Neutrophil (primary cell): Measurements from ENCODE around the genes DARS2 and RC3H1.

- PRO-cap = no peak
These were observed 199.3 kb downstream of the DNM3 start for GRCh38 chr1:172040454-172041120.

GRCh38 chr1:172143227-172143910 lies 277.1 kb upstream of the C1orf105 start:
- PRO-cap = no peak

DNA sequence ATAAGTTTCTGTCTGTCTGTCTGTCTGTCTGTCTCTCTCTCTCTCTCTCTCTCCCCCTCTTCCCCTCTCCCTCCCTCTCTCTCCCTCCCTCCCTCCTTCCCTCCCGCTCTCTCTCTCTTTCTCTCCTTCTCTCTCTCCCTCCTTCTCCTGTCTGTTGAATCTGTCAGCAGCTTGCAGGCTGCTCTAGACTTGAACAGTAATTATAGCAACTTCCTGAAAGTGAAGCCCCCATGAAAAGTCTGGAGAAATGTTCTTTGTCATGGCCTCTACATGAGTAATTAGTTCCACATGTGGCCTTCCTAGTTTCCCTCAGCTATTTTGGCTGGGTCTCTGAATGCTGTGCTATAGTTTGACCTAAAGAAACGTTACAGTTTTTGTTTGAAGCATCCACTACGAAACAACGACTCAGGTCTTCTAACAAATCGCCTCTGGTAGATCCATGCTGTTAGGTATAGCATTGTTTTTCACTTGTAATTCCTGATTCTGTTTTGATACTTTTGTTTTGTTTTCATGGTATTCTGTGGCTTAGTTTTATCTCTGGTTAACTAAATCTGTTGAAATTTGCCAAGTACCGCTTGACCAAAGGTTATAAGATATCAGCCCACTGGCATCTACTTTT lies 275.1 kb upstream of the C1orf105 start:
- PRO-cap = no peak

DNA sequence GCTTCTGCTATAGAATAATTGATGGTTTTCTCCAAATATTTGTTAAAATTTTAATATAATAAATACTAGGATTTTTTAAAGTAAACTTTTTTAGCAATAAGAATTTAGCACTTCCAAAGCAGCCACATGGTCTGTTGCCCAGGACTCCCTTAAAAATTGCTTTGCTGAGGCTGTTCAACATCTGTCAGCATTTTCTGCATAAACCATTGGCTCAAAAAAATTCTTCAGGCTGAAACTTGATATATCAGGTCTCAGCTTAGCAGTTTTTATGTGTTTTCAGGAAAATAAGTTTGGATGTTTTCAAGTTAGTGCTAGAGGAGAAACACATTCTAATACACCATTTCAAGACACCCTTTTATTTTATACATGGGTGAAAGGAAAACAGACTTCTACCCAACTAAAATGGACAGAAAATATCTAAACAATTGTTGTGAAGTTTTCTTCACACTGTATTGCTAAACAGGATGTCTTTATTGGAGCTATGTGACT lies 69.1 kb upstream of the C1orf105 start:
- PRO-cap = no peak

- PRO-cap = no peak
These were observed 35.6 kb upstream of the SUCO start for GRCh38 chr1:172497280-172497725.

GRCh38 chr1:173210788-173211037 lies 3.6 kb upstream of the TNFSF4 start:
- PRO-cap = no peak

DNA sequence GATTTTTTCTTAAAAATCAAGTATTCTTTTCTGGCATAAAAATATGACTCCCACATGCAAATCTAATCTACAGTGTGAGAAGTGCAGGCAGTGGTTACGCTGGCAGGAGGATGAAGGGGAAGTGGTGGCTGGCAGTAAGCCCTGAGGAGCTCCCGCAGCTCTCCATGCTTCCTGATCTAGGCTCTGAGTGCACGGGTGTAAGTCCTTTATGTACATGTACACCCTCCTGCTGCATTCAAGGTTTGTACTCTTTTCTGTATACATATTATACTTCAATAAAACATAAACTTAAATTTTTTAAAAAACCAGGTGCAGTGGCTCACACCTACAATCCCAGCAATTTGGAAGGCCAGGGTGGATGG lies 67.5 kb upstream of the PRDX6 start:
- PRO-cap = no peak

DNA sequence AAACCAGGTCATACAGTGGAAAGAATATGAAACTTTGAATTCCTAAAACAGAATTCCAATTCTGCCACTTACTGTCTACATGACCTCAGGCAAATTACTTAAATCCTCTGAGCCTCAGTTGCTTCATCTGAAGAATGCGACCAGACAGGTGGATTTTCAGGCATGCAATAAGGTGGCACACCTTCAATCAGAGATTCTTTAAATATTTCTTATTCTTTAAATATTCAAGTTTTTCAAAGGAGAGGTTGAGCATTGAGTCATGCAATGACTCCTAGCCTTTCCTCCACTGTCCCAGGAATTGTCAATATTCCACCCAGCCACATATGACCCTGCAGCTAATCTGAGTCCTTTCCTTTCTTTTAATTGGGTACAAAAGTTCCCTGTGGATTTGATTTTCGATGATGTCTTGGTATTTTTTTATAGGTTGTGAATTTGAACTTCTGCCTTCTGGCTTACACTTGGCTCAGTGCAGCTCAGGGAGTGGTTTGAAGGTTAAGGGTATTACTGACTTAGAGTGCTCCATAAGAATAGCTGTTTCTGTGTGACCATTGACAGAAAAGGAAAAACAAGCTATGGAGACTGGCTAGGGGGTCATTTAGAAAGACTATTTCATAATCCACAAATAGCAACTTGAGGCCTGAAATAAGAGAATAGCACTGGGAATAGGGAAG lies 52.2 kb upstream of the PRDX6 start:
- PRO-cap = no peak

- PRO-cap = no peak
These were observed 47.5 kb upstream of the PRDX6 start for GRCh38 chr1:173429399-173430261.

DNA sequence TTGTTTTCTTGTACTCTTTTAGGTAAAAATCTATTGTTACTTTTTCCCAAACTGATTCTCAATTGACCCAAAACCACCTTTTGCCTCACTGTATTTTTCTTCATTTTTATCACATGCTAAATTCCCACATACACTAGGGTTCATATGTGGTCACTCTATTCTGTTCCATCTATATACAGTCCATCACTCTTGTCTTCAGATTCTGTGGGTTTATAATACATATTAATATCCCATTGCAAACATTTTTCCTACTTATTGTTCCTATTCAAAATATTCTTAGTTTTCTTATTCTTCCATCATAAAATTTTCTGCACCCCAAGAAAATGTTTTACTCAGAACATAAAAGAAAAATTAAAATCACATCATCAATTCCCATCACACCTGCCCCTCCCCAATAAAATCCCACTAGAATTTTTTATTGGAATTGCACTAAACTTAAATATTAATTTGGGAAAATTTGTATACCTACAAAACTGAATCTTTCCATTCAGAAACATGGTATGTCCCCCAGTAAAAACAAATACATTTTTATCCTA lies 39.5 kb upstream of the PRDX6 start:
- PRO-cap = no peak

- PRO-cap = no peak
These were observed 33.3 kb upstream of the PRDX6 start for GRCh38 chr1:173443645-173444440.

GRCh38 chr1:173473916-173475046 lies 2.9 kb upstream of the PRDX6 start:
- PRO-cap = no peak

GRCh38 chr1:173645433-173645739 lies 10.2 kb downstream of the TEX50 start:
- PRO-cap = no peak

- PRO-cap = no peak
These were observed at the start of gene DARS2 for GRCh38 chr1:173824063-173825151. DARS2 (plus strand) TSS chr1:173824673.

GRCh38 chr1:173925535-173925894 lies 8.4 kb upstream of the SERPINC1 start:
- PRO-cap = no peak

GRCh38 chr1:173937855-173938376 lies 20.8 kb upstream of the SERPINC1 start:
- PRO-cap = no peak

GRCh38 chr1:173951902-173952384 lies 34.8 kb upstream of the SERPINC1 start:
- PRO-cap = no peak

DNA sequence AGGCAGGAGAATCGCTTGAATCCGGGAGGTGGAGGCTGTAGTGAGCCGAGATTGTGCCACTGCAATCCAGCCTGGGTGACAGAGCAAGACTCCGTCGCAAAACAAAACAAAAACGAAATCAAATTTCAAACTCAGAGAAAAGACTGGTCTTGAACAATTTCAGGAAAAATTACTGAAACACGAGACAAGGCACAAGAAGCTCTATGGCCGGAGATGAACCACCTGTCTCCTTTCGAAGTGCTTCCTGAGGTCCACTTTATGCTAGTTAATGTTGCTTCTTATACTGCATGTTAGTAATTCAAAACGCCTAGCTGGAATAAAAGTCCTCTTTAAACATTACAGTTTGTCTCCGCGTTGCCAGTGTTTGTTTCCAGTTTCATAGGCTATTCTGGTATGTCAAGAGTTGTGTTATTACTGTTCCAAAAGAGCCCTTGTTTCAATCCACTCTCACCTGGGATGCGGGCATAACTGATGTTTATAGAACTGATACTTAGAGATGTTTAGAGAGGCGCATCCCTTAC lies 1.2 kb downstream of the RC3H1 start:
- PRO-cap = no peak

DNA sequence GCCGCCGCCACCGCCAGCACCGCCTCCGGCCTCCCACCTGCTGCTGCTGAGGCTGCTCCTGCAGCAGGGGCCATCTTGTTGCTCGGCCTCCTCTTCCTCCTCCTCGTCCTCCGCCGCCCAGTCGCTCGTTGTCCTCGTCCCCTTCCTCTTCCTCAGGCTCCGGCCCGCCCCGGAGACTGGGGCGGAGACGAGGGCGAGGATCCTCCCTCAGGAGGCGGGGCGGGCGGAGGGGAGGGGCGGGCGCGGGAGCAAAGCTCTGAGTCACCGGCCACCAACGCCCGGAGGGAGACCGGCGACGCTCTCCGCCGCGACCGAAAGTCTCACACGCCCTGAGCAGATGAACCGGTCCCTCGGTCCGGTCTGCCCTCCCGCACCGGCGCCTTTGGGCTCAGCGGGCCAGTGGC lies at the start of gene RC3H1:
RC3H1 (minus strand) TSS at position 133 of the 404 bp plus-strand sequence.
- PRO-cap = bidirectional peak, plus-strand start at position 325 of the sequence, minus-strand start at position 123 of the sequence

GRCh38 chr1:174265136-174265839 lies 106.0 kb downstream of the RABGAP1L start:
- PRO-cap = no peak